Subcutaneous preadipocyte (primary cell): ENCODE results near the gene PNLIPRP3.

- CAGE, long polyA plus RNA = no peak
These were observed 84.7 kb downstream of the ABLIM1 start for GRCh38 chr10:114573390-114573756.

DNA sequence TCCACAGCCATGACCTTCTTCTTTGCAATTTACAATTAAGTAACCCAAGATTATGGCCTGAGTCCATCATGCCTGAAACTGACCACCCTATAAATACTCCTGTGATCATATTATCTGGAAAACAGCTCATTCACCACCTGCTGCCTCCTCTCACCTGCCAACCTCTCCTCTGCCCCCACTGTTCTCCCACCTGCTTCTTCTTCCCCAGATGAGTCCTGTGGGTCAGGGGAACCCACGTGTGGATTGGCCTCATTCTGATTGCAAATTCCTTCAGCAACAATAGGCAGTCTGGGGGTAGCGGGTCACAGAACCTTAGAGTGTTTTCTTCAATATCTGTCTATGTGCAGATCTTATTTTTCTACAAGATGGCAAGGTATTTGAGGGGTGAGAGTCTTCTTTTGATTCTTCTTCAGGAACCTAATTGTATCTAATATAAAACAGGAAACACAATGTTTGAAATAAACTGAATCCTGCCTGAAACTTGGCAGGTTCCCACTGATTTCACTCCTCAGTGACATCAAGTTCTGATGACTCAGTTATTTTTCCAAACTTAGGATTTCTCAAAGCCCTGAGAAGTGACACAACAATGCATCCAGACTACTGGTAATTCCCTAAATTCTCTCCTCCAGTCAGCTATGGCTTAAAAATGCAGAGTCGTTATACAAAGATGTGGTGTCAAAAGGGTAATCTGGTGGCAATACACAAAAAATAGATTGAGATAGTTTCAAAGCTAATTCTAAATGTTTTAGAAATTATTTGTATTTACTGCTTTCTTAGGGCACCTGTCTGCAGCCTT is 81.1 kb downstream of the ABLIM1 start:
- CAGE, long polyA plus RNA = no peak

GRCh38 chr10:114684270-114684925 is 26.3 kb upstream of the ABLIM1 start:
- CAGE, long polyA plus RNA = no peak

DNA sequence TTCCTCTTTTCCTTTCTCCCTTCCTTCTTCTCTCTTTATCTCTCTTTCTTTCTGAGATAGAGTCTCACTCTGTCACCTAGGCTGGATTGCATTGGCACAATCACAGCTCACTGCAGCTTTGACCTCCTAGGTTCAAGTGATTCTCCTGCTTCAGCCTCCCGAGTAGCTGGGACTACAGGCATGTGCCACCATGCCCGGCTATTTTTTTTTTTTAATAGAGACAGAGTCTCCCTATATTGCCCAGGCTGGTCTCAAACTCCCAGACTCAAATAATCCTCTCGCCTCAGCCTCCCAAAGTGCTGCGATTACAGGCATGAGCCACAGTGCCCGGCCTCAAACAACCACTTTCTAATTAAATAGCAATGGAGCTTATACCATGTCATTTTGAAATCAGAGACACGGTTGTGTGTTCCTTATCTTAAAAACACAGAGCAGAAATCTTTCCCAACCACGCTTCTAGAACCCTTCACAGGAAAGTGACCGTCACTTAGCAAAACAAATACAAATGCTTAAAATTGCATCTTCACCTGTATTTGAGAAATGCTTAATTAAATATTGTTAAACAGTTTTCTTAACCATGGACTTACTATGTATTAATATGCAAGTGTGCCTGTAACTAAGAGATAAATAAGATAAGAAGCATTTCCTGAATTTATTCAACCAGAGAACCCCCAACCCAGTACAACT is 28.7 kb upstream of the ABLIM1 start:
- CAGE, long polyA plus RNA = no peak

DNA sequence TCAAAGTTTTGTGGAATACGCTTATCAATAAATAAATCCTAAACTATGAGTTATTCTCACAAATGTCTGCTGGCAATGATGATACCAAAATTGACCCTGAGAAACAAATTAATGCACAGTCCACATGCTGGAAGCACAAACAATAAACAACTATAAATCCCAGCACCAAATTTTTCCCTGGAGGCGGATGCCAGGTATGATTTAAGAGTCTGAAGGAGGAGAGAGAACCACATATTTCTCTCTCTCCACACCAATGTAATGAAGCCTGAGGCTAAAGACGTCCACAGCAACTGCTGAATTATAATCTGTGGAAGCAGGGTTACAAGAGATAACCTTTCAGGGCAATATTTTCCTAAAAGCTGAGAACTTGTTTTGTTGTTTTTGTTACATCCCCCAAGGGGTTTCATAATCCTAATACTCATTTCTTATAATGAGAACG is 48.3 kb upstream of the ABLIM1 start:
- CAGE, long polyA plus RNA = no peak

GRCh38 chr10:114708047-114708389 is 49.9 kb upstream of the ABLIM1 start:
- CAGE, long polyA plus RNA = no peak

GRCh38 chr10:114766301-114766834 is 55.2 kb upstream of the FHIP2A start:
- CAGE, long polyA plus RNA = no peak

GRCh38 chr10:114822172-114823276 is 944 bp downstream of the FHIP2A start:
- CAGE, long polyA plus RNA = no peak

GRCh38 chr10:116427658-116428214 is at the start of gene PNLIPRP3:
TSS of gene PNLIPRP3 (plus strand) at chr10:116427847.
- CAGE, long polyA plus RNA = no peak

DNA sequence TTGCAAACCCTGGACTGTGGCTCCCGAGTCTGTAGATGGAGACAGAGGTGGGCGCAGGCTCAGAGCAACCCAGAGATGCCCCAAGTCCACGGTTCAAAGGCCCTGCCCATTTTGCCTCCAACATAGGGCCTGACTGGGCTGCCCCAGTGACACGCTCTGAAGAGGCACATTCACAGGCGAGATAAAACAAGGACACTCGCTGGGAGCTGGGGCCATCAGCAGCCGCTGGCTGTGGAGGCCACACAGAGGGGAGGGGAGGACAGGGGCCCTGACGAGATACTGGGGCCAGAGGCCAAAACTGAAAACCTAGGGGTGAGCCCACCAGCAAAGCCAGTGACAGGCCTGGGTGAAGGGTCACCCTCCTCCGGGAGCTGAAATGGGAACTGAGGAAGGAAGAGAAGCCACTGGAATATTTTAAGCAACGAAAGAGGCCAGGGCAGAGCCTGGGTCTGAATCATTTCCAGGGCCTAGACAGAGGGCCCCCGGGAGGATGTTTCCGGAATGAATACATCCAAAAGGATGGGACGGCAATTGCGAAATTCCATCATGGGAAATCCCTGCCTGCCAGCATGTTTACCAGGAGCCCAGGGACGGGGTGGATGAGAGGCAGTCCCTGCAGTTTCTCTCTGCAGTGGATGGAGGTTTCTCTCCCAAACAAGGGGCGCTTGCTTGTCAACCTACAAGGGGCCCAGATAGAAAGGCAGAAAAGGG is 28.9 kb upstream of the HSPA12A start:
- CAGE, long polyA plus RNA = no peak

- CAGE, long polyA plus RNA = no peak
These were observed 7.9 kb downstream of the SLC18A2 start for GRCh38 chr10:117248813-117249158.

DNA sequence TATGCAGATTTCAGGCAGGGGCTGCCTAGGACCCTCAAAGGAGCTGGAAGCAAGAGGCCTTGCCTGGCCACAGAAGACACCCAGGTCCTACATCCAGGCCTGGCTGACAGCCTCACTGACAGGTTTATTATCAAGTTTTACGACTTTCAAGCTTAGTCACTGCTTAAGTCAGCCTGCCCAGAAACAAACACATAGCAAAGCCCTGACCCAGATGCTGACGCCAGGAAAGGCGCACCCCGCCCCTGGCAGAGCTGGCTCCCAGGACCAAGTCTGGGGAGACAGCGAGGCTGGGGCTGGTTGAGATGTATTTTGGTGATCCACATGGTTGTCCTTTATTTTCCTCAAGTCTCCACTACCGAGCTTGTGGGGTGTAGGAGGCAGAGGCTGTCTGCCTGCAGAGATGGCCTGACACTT is 80.7 kb upstream of the EMX2 start:
- CAGE, long polyA plus RNA = no peak

GRCh38 chr10:117544636-117545190 is 2.2 kb downstream of the EMX2 start:
- CAGE, long polyA plus RNA = no peak

DNA sequence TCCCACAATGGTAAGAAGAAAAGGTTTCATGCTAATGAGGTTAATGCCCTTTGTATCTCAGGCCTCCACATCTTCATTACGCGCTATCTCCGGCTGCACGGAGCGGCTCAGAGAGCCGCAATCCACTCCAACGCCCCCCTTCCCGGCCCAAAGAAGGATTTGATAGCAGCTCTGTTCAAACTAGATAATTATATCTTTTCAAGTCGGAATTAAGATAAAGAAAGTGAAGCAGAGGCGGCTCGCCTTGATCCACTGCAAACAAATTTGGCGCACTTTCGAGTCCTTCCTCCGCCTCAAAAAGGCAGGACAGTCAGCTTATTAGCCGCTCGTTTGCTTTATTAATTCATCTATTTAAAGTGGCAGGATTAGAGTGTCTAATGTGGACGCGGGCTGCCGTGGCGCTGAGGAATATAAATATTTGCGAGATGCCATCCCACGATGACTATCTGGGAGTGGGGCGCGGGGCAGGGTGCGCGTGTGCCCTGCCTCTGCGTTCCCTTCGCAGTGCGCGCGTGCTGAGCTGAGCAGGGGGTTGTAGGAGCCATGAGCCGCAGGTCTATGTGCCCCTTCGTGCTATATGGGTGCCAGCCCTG is 8.9 kb downstream of the EMX2 start:
- CAGE, long polyA plus RNA = no peak

DNA sequence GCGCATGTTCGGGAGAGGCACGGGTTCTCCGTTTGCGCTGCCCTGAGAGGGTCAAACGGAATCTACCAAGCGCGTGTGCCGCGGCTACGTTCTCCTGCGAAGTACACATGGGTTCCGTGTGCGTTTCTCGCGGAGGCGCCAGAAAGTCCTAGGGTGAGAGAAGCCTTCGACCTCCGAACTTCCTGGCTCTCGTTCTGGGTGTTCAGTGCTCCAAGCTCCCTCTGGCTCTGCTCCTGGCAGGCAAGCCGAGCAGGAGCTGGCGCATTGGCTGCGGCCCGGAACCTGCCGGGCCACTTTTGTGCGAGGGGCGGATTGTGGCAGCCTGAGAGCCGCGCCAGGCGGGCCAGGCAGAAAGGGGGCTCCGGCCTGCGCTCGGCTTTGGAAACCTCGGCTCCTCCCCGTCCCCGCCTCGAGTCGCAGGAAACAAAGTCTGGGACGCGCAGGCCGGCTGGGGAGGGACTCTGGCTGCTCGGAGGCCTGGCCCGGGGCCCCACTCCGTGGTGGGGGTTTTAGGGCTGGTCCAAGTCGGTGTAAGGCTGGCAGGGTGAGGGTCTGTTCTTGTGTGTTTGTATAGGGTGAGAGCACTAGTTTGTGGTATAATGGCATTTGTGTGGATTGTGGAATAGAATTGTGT is 9.7 kb downstream of the EMX2 start:
- CAGE, long polyA plus RNA = no peak

DNA sequence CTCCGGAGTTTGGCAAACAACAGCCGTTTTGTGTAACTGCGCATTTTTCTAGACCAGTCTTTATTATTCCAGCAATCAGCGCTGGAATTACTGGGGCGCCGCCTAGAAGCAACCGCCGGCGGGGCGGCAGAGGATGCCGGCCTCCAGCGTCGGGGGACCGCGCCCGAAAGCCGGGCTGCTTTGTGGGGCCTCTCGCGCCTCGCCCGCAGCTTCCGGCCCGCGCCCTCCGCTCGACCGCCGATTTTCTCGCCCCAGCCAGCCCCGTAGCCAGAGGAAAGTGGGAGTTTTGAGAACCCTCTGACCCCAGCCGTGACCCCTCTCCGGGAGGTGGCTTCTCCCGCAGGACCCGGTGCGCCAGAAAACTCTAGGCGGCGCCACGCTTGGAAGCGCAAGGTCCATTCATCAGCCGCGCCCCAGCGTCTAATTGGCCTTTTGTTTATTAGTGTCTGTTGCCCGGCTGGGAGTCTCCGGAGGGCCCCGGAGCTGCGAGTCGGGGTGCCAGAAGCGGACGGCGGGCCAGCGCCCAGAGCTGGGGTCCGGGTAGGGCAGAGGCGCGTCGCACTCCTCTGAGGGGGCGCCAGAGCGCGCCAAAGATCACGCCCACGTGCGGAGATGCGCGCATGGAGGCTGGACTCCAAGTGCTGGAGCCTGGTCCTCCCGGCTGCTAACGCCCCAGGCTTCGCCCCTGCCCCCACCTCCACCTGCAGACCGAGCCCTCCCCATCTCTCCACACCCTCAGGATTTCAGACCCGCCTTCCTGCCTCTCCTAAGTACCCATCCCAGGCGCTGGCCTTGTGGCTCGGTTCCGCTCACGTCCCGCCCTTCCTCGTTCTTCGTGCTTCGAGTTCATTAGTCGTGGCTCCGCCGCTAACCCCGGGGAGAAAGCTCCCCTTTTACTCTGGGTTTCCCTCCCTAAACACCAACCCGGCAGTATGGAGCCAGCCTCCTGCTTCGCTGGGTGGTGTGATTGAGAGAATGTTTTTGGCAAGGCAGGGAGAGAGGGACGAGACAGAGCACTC is 10.9 kb downstream of the EMX2 start:
- CAGE, long polyA plus RNA = no peak

DNA sequence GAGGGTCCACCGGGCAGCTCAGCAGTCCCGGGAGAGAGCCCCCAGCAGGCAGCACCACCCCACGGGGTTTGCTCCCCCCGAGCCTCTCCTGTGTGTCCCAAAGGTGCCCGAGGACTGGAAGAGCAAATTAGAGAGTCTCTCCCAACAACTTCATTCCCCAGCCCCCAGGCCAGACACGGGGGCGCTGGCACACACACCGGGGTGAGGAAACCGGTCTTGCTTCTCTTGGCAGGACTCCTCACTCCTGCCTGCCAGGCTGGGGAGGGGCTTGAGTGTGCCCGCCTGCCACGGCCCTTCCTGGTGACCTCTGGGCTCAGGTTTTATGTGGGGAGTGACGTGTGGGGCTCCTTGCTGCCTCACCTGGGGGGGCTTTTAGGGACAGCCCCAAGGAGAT is 142.4 kb downstream of the EMX2 start:
- CAGE, long polyA plus RNA = no peak

- CAGE, long polyA plus RNA = no peak
These were observed 10.4 kb upstream of the RAB11FIP2 start for GRCh38 chr10:118057079-118057619.

- CAGE, long polyA plus RNA = no peak
These were observed 78.0 kb upstream of the PRLHR start for GRCh38 chr10:118673315-118673947.

DNA sequence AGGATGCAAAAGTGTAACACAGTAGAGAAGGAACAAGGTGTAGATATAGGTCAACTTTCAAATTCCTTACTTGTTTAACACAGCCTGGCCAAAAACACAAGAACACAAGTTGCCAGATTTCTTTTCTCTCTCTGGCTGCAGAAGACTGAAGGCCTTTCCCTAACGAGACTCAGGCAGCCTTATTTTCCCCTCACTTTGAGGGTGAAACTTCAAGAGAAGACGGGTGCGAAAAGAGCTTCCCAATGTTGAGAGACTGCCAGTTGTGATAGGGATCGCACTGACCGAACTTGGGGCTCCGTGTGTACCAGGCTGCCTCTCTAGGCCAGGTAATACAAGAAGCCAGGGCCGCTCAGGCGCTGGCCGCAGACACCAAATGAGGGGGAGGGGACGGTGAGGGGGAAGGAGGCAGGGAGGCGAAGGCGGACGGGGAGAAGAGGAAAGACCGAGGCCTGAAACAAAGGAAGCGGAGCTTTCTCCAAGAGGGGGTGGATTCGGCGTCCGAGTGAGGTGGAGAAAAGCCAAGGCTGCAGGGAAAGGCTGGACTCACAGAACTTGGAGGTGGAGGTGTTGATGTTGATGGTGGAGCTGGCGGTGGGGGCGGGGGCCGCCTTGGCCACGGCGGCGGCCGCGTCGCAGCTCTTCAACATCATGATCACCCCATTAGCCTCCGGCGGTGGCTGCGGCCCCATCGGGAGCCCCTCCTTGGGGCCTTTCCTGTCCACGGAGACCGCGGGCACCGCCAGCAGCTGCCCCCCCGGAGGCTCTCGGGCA is 736 bp downstream of the CACUL1 start:
- CAGE, long polyA plus RNA = no peak